Placental pericyte (primary cell): ENCODE results near the genes OR1L4, OR5C1 and DENND1A.

DNA sequence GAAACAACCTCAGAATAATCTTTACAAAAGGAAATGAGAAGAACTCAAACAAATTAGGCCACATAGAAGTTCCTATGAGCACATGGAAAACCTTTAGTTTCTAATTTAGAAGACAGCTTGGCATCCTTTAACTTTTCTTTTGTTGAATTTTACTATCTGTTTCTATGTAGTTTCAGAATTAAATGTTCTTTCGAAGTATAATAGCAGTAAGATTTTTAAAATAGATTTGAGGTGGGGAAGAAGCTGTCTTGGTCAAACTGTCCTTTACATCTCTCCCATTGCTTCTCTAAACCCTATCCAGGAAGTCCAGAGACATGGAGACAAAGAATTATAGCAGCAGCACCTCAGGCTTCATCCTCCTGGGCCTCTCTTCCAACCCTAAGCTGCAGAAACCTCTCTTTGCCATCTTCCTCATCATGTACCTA, at the start of gene OR1L4:
OR1L4 (plus strand) TSS at position 315 of the 425 bp plus-strand sequence.
- CAGE, long polyA plus RNA, result no peak

- CAGE, long polyA plus RNA, result no peak
Measured at GRCh38 chr9:122788766-122788961, at the start of gene OR5C1. OR5C1 (plus strand) TSS chr9:122788933.

GRCh38 chr9:122845615-122845979, 17.2 kb upstream of the PDCL start:
- CAGE, long polyA plus RNA, result no peak

DNA sequence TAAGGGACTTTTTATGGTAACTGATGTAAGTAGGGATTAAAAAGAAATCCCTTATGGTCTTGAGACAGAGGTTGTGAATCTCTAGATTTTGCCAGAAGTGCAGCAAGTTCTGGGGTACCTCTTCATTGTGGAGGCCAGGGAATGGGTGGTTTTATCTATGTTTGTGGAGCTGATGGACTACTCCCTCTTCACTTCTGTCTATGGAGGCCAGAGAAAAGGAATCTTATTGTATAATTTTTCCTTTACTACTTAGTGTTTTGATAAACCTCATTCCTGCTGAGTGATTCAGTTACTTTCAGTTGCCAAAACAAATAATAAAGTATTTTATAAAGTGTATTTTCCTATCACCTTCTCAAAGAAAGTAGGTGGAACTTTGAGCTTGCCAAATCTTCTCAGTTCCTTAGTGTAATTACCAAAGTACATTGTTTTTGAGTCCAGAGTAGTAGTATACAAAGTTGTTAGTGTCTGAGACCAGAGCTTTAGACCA, 13.3 kb downstream of the RABGAP1 start:
- CAGE, long polyA plus RNA, result no peak

GRCh38 chr9:123030966-123032064, 2.2 kb upstream of the GPR21 start:
- CAGE, long polyA plus RNA, result no peak

DNA sequence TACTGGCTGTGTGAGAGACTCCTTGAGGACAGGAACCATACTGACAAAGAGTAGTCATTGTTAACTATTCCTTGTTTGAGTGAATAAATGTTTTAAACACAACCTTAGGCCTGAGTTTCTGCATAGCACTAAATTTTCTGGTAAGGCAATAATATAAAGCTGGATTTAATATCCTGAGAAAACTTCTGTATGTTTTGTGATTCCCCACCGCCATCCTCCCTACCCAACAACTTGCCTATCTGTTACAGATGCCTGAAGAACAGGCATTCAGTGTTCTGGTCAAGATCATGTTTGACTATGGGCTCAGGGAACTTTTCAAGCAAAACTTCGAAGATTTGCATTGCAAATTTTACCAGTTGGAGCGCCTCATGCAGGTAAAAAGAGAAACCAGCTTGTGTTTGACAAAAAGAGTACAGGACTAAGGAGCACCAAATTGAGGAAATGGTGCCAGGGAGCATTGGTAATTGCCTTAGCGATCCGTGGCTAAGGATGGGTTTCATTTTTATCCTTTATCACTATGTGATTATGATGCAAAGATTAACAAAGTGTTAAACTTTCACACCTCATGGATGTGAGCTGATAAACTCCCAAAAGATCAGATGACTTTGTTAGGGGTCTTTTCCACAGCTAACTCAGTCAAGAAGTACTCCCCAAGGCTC, 40.0 kb downstream of the GPR21 start:
- CAGE, long polyA plus RNA, result no peak

GRCh38 chr9:123113347-123114223, 80.1 kb downstream of the GPR21 start:
- CAGE, long polyA plus RNA, result no peak

- CAGE, long polyA plus RNA, result no peak
Measured at GRCh38 chr9:123266444-123267615, 1.6 kb downstream of the STRBP start.

- CAGE, long polyA plus RNA, result no peak
Measured at GRCh38 chr9:123455840-123456448, 99.9 kb downstream of the CRB2 start.

DNA sequence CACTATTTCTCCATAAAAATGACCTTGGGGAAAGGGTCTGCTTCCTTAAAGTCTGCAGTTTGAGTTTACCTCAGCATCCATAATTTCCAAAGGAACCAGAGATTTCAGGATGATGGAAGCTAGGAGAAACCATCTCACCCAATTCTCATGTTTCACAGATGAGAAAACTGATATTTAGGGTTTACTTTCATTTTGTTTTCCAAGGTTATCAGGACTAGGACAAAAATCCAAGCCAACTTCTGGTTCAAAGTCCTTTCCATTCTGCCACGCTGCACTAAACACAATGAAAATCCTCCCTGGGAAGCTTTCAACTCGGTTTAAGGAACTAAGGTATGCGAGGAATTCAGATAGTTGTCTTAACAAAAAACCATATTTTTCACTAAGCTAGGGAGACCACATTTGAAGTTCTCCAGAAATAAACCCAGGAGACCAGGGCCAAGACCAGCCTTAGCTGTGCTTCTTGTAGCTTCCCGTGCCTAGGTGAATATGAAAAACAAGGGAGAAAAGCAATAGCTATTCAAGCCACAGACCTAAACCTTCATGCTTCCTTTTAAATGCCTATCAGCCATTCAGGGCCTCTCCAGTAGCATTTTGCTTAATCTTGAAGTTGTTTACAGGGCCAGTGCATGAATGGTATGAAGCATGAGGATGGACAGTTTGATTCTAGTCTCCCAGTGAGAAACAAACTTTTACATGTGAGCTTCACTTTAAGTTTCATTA, 167.9 kb downstream of the DENND1A start:
- CAGE, long polyA plus RNA, result no peak

DNA sequence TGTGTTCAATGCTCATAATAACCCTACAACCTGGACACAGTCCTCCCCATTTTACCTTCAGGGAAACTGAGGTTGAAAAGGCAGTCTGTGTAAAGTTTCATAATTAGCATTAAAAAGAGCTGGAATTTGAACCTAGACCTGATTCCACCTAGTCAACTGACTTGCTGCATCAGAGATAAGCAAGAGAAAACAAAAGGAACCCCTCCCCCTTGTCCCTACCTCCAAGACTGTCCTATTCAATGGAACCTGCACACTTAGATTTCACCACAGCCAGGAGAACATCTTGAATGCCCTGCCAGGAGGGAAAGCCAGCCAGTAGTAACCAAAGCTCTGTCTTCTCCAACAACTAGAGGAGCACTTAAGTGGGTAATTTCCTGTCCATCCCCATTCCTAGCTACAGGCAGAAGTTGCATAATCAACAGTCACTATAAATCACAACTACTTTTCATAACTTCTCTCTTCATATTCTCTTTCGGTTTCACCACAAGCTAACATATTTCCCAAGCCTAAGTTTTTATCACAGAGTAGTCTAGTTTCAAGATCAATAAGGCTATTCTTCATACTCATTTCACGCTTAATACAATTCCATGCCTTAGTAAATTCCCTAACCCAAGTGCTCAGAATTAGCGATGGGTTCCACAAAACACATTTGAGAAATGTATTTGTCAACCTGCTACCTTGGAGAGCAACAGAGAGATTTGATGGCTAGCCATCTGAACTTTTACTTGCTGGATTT, 2.2 kb downstream of the DENND1A start:
- CAGE, long polyA plus RNA, result no peak

DNA sequence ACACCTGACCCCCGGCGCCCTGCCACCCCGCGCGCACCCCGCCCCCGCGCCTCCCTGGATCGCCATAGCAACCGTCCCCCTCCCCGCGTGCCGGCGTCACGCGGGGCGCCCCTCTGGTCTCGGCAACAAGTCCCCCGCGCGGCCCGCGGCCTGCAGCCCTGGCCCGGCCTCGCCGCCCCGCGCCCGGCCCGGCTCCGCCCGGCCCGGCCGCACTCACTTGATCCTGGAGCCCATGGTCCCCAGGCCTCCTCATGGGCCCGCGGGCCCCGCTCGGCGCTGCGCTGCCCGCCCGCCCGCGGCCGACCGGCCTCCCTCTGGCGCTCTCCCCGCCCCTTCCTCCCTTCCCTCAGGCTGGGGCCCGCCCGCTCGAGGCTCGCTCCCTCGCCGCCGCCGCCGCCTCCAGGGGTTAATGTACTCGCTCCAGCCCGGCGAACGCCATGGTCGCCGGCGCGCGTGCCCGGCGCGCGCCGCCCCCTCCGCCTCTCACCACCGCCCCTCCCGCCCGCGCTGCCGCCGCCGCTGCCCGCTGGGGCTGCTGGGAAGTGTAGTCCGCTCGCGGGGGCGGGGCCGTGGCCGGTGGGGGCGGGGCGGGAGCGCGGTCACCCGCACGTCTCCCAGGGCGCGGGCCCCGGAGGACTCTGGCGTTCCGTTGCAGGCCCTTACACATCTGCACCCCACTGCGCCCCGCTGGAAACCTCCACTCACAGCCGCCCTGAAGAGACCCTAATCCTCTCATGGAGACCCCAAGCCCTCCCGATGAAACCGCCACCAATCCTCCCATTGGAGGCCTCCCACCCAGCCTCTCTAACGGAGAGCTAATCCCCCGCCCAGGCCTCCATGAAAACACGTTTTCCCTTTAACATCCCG, at the start of gene DENND1A:
DENND1A (minus strand) TSS at position 455 of the 867 bp plus-strand sequence.
- CAGE, long polyA plus RNA, result no peak

DNA sequence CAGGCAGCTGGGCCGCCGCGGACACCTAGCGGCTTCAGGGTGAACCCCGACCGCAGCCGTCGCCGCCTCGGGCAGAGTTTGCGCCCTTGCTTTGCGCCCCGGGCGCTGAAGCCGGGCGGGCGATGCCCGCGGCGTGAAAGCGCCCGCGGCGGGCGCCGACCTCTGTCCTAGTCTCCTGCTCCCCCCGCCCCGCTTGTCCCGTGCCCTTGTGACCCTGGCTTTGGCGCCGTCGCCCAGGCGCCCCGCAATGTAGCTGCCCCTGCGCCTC, 254 bp downstream of the LHX2 start:
- CAGE, long polyA plus RNA, result no peak

DNA sequence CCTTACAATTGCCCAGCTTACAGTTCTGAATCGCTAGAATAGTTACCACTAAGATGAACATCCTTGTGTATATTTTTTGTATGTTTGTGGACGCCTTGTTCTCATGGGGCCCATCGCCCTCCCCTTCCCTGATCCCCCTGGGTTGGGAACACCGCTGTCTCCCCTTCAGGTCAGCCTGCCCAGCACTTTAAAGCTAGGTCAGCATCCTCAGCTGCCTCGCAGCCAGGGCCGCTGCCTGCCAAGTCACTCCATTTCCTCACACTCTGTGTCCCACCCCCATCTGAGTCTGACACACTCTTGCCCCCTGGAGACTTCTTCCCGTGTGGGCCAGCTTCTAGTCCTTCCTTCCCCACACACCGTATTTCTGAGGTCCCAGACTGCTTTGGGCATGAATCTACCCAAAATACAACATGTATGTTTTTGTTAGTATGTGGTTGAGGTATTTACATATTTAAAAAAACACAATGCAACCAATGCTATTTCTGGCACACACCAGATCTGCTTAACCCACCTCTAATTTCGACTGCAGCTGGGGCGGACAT, 120.5 kb upstream of the NEK6 start:
- CAGE, long polyA plus RNA, result no peak

GRCh38 chr9:124220808-124221556, 36.8 kb upstream of the NEK6 start:
- CAGE, long polyA plus RNA, result no peak

DNA sequence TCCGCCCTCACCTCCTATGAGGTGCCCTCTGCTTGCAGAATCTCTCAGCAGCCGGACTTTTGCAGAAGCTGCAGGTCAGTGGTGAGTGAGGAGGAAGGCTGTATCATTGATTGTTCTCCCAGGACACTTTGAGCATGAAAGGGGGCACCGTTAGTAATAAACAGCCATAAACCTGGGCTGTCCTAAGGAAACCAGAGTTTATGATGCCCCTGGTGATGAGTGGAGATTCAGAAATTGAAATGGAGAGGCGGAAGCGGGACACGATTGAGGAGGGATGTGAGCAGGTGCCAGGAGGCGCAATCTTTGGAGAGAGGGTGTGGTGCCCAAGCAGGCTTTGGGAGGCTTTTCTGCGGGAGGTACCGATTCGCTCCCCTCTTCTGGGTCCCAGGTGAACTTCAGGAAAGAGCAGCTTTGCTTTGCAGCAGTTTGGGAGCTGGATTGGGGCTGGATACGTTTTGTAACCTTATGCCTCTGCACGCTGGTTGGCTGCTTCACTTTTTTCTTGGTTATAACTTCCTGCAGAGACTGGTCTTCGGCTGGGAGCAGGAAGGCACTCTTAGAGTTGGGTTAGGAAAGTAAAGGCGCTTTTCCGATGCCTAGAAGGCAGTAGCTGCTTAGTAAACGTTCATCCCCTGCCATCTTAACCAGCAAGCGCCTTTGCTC, 15.4 kb upstream of the NEK6 start:
- CAGE, long polyA plus RNA, result no peak

- CAGE, long polyA plus RNA, result no peak
Measured at GRCh38 chr9:124281745-124282723, 24.3 kb downstream of the NEK6 start.

GRCh38 chr9:124285759-124286983, 28.4 kb downstream of the NEK6 start:
- CAGE, long polyA plus RNA, result no peak

DNA sequence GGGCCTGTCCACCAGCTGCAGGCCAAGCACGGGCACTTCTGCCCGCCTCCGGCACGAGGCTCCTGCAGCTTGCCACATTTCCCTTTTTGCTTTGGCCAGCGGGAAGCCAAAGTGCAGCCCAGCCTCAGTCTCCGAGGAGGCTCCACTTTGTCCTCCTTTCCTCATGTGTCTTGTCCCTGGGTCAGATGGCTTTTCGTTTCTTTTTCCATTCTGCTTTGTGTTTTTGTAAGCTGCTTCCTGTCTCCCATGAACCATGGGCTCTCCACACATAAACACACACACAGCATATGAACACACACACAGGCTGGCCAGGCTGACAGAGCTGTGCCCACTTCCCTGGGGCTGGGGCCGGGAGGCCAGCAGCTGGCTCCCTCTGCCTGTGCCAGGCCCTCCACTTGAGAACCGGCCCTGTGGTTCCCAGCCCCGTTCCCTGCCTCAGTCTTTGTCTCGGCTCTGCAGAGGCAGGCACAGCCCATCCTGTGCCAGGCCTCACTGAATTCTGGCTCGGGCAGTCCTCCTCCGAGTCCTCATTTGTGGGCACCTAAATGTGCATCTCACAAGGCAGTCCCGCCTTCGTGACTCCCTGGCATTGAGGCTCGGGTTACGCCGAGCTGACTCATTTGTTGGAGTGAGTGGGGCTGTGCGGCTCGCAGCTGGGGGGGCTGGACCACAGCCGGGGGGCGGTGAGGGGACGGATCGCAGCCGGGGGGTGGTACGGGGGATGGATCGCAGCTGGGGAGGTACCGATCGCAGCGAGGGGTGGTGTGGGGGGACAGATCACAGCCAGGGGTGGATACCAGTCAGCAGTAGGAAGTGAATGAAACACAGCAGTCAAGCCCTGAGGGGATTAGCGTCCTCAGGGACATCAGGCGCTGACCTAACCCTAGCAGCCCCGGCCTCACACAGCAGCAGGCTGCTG, 72.4 kb downstream of the PSMB7 start:
- CAGE, long polyA plus RNA, result no peak

- CAGE, long polyA plus RNA, result no peak
Measured at GRCh38 chr9:124409428-124410036, 5.7 kb downstream of the PSMB7 start.